ENCODE measurements around the gene TMEM178A.

DNA sequence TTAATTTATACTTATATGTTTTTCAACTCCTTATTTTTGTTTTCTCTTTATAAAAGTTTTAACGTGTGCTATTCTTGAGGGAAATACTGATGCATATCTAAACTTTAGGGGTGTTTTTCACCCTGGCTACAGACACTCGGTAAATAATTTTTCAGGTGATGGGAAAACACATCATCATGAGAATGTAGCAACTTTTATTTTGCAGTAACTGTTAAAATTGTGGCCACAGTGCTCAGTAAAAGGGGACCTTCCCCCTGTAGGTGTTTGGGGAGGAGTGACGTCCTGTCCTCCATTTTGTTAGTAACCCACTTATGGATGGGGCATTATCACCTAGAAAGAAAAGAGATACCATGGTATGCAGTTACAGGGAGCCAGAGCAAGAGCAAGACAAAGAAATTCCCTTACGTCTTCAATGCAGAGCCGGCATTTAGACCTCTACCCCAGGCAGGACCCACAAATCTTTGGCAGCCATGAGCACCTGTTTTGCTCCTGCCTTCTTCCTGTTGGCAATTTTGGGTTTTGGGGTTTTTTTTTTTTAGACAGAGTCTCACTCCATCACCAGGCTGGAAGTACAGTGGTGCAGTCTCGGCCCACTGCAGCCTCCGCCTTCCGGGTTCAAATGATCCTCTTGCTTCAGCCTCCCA lies 31.6 kb downstream of the GALM start:
- RAMPAGE, total RNA: no peak

DNA sequence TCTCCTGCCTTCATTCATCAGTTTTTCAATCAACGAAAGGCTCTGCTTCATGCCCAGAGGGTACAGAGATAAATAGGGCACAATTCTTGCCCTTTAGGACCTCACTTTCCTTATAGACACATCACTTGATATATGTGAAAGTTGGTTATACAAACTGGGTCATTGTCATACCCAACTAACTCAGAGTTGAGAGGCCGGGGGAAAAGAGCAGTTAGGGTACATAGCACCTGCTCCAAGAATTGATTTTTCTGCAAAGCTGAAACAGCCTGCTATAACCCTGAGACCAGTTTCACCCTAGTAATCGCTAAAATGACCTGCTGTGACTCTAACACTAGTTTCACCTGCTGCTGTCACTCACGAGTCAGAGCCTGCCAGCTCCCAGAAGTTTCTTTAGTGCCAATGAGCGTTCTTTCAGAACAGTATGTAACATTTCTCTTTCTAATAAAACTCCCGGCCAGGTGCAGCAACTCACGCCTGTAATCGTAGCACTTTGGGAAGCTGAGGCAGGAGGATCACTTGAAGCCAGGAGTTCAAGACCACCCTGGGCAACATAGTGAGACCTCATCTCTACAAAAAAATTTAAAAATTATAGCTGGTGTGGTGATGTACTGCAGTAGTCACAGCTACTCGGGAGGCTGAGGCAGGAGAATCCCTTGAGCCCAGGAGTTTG lies 28.0 kb downstream of the SRSF7 start:
- RAMPAGE, total RNA: no peak

DNA sequence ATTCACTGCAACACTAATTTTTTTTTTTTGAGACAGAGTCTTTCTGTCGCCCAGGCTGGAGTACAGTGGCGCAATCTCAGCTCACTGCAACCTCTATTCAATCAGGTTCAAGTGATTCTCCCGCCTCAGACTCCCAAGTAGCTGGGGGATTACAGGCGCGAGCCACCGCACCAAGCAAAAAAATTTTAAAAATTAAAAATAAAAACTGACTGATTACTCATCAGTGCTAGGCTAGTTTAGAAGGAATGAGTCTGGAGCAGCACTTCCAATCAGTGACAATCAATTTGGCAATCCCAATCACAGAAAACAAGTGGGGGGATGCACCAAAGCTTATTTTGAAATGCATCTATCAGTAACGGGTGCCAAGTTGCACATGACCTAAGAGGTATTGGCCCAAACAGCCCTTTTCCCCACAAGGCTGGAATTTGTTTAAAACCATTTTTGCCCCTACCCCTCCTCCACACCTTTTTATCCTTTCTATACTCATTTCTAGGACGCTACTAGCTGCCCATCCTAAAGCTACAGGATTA lies 8.1 kb downstream of the SRSF7 start:
- RAMPAGE, total RNA: no peak

DNA sequence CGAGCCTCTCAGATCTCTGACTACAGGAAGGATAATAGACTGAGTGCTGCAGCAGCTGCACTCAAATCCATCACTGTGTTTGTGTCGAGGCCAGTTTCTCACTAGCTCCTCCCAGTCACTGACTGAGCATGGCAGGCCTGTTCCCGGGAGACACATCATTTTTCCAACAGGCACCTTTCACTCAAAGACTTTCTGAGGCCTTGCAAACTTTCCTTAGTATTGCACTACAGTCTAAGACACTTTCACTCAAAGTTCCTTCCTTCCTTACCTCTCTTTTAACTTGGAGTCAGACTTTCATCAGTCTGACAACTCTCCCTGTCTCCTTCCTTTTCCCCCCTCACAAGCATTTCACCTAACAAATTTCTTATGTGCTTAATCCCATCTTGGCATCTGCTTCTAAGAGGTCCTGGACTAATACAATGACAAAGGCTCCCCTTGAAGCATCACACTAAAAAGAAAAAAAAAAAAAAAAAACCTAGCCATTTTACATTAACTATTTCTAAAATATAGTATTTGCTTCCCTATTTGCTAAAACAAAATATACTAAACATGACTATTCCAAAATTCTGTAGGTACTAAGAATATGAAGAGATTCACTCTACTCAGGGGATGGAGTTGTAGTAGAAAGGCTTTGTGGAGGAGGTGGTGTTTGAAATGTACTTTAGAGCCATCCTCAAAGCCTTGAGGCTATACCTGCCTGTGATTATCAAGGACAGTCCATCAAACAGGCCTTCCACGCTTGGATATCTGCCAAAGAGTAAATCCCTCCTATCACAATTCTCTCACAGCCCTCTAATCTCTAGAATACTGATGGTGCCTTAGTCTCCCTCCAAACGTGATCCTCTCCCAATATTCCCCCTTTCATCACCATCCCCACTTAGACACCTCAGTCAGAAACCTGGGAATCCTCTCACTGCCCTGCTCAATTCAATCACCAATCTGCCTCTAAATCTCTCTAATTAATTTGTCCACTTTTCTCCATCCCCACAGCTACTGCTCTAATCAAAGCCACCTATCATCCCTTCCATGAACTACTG lies 13.3 kb downstream of the SOS1 start:
- RAMPAGE, total RNA: no peak

DNA sequence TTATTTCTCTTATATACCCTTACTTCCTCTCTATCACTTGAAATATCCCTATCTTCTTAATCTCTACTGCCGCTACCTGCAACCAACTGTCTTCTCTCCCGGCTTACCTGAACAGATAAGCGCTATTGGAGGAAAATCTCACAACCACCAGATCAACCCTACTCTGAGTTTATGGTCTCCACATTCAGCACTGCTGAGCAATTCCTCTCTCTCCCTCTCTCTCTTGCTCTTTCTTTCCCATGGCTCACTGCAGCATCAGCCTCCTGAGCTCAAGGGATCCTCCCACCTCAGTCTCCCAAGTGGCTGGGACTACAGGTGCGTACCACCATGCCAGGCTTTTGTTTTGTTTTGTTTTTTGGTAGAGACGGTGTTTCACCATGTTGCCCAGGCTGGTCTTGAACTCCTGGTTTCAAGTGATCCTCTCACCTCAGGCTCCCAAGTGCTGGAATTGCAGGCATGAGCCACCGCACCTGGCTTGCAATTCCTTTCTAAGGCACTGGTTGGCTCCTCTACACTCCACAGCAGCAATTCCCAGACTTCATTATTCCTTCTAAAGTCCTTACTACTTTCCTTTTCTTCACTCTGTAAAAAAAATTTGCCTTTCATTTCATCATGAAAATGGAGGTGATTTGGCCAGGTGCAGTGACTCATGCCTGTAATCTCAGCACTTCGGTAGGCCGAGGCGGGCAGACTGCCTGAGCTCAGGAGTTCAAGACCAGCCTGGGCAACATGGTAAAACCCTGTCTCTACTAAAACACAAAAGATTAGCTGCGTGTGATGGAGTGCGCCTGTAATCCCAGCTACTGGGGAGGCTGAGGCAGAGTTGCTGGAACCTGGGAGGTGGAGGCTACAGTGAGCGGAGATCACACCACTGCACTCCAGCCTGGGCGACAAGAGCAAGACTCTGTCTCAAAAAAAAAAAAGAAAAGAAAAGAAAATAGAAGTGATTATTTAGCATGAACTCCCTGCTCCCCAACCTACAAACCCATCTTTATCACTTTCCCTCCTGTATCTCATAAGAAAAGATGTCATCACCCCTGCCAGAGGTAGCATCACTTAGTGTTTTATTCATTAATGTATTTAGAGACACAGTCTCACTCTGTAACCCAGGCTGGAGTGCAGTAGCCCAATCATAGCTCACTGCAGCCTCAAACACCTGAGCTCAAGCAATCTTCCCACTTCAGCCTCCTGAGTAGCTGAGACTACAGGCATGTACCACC lies 8.3 kb downstream of the SOS1 start:
- RAMPAGE, total RNA: no peak

- RAMPAGE, total RNA: no peak
Observed at GRCh38 chr2:39513414-39513960, 76.4 kb upstream of the MAP4K3 start.

- RAMPAGE, total RNA: no peak
Observed at GRCh38 chr2:39664899-39665774, 580 bp upstream of the TMEM178A start.

- RAMPAGE, total RNA: no peak
Observed at GRCh38 chr2:39665775-39666688, at the start of gene TMEM178A. TSS of gene TMEM178A (plus strand) at chr2:39665917.

GRCh38 chr2:40280947-40281784 lies 170.7 kb downstream of the SLC8A1 start:
- RAMPAGE, total RNA: no peak

- RAMPAGE, total RNA: no peak
Observed at GRCh38 chr2:40511436-40512934, 60.1 kb upstream of the SLC8A1 start.

DNA sequence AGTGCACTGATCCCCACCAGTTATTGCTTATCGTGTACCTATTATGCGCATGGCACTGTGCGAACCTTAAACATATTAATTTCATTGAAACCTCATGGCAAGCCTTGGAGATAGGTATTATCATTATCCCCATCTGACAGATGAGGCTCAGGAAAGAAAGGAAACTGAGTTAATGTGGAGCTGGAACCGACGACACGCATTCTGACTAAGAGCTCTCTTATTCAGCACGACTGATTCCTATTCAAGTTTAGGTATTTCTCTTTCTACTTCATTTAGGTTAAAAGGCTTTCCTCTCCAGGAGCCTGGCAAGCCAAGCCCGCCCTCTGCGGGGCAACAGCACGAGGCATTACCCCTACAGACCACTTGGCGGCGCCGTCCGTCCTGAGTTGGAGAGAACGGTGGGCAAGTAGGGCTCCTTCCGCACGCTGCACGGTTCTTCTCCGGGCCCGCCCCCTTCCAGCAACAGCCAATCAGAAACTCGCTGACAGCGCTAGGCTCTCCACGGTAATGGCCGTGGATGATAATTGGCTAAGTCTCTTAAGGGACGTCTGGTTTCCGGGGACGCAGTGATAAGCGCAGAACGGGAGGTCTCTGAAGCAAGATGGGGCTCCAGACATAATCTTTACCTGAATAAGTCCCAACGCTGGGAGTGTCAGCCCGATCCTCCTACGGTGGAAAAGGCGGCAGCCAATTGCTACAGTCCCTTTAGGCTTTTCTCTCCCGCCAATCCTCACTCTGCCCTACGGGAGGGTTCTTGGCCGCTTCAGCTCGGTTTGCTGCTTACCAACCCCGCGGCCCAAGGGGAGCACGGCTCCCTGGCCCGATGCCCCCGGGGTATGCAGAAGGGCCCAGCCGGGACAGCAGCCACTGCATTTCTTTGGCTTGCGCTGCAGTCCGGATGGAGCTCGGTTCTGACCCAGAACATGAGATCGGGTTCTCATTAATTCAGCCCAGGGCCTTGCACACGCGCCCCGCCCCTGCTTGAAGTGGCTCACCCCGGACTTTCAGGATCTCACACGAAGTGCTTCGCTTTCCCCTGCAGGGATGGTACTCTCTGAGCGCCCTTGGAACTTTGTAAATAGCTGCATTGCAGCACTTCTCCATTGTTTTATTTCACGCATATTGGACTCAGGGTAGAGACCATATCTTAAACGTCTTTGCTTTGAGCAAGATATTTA lies 207.0 kb upstream of the PKDCC start:
- RAMPAGE, total RNA: no peak

GRCh38 chr2:42049971-42050092 lies 2.0 kb downstream of the PKDCC start:
- RAMPAGE, total RNA: no peak

GRCh38 chr2:42116556-42116942 lies 52.6 kb upstream of the EML4 start:
- RAMPAGE, total RNA: no peak

GRCh38 chr2:42116943-42117370 lies 52.2 kb upstream of the EML4 start:
- RAMPAGE, total RNA: no peak

- RAMPAGE, total RNA: no peak
Observed at GRCh38 chr2:42127489-42127751, 41.7 kb upstream of the EML4 start.

DNA sequence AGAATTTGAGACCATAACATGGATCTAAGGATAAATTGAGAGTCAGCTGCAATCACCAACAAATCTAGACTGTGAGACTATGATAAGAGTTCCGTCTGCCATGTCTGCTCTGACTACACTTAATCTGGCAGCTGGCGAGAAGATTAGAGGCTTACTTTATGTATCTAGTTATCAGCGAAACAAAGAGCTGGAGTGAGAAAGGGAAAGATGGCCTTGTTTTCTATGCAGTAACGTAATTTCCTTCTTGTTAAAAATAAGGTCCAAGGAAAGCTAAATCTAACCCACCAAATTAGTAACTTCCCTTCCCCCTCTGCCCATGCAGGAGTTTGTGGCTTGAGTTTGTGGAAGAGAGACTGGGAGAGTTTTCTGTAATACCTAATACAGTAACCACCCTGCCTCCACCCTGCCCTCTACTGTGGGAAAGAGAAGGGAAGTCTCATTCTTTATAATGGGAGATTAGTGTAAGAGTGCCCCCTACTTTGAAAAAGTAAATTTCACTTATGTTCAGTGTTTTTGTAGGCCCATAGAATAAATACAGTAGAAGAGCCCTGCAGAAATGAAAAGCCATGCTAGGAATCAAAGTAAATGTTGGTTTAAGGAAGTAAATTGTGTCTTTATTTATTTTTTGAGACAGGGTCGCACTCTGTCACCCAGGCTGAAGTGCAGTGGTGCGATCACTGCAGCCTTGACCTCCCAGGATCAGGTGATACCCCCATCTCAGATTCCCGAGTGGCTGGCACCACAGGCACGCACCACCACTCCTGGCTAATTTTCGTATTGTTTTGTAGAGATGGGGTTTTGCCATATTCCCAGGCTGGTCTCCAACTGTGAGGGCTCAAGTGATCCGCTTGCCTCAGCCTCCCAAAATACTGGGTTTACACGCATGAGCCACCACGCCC lies 27.6 kb downstream of the EML4 start:
- RAMPAGE, total RNA: no peak

DNA sequence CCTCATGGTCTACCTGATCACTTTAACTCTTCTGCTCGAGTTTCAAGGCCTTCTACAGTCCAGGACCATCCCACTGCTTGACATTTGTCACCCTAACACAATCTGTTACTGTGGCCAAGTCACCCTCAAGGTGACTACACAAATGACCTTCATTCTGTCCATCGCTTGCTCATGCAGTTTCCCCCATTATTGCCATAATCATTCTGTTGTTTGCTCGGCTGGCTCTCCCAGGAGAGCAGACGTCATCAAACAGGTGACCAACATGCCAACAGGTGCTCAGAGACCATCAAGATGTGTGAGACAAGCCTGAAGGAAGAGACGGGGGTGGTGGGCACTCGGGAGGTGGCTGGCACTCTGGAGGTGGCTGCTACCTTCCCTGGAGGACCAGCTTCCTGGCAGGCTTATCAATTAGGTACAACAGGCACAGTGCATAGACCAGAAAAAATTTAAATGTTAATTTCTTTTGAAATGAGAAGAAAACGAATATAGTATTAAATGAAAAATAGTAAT lies 16.7 kb upstream of the HAAO start:
- RAMPAGE, total RNA: no peak

- RAMPAGE, total RNA: no peak
Observed at GRCh38 chr2:42827400-42828400, 35.3 kb upstream of the HAAO start.

GRCh38 chr2:42875344-42876166 lies 83.2 kb upstream of the HAAO start:
- RAMPAGE, total RNA: no peak

- RAMPAGE, total RNA: no peak
Observed at GRCh38 chr2:42917233-42917757, 124.9 kb upstream of the HAAO start.